Neural cell (in vitro differentiated cells): ENCODE data around the gene FAM151B.

DNA sequence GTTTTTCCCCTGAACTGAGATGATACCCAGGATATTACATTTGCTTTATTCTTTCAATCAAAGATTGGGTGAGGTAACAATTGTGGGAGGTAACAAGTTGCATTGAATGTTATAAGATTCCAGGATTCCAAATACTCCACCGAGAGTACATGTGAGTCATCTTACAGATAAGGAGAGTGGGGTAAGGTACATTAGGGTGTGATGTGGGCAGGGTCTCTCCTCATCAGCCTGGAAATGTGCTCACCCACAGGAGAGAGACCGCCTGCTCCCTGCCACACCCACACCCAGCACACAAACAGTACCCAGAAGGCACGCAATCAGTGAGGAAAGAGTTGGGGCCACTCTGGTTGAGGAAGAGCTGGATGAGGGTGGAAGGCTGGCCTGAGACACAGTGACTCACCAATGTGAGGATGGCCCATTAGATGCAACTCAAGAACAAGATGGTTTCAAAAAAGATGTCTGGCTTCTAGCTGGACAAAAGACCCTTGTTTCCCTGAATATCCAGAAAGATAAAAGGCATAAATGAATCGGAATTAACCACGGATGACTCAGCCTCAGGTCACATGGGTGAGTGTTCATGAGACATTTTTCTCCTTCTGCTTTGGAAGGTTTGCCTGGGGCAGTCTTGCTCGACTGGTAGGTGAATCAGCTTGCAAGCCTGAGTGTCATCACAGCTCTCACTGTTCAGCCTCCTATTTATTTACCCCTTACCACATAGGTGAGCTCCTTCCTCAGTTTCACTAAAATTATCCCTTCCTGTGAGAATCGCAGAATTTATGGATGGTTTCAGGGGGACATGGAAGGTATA, 51.1 kb upstream of the LHFPL2 start:
- RAMPAGE, long total RNA, result no peak

- RAMPAGE, long total RNA, result no peak
Measured at GRCh38 chr5:78778966-78779585, 130.5 kb upstream of the LHFPL2 start.

- RAMPAGE, long total RNA, result no peak
Measured at GRCh38 chr5:79056862-79057268, 12.6 kb downstream of the DMGDH start.

- RAMPAGE, long total RNA, result no peak
Measured at GRCh38 chr5:79091120-79091437, 20.5 kb upstream of the BHMT start.

DNA sequence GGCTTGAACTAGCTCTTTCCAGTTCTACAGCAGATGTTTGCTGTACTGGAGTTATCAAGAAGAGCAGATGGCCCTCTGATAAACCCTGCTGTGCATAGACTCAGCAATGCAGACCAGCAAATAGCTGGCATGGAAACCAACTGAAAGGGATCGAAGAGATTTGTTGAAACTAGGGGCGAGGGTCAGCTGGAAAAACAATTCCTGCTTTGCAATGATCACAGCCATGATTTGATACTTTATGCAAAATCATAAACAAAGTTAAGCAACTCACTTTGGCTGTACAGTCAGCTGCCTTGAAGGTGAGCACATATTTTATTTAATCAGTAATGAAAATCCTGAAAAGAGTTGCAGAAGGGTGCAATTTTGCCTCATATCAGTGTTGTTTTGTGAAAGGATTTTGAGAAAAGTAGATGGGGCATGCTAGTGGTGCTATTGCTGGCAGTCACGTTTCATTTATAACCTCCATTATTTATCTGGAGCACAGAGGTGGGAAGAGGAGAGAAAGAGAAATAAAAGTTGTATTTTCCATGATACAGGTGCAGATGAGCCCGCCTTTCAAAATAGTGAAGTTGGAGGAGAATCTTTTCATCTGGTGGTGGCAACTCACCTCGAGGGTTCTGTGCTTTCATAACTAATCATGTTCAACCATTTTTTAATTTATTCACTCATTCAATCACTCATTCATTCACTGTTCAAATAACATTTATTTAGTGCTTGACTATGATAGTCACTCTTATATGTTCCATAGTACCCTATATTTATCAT, 17.6 kb upstream of the BHMT start:
- RAMPAGE, long total RNA, result no peak

DNA sequence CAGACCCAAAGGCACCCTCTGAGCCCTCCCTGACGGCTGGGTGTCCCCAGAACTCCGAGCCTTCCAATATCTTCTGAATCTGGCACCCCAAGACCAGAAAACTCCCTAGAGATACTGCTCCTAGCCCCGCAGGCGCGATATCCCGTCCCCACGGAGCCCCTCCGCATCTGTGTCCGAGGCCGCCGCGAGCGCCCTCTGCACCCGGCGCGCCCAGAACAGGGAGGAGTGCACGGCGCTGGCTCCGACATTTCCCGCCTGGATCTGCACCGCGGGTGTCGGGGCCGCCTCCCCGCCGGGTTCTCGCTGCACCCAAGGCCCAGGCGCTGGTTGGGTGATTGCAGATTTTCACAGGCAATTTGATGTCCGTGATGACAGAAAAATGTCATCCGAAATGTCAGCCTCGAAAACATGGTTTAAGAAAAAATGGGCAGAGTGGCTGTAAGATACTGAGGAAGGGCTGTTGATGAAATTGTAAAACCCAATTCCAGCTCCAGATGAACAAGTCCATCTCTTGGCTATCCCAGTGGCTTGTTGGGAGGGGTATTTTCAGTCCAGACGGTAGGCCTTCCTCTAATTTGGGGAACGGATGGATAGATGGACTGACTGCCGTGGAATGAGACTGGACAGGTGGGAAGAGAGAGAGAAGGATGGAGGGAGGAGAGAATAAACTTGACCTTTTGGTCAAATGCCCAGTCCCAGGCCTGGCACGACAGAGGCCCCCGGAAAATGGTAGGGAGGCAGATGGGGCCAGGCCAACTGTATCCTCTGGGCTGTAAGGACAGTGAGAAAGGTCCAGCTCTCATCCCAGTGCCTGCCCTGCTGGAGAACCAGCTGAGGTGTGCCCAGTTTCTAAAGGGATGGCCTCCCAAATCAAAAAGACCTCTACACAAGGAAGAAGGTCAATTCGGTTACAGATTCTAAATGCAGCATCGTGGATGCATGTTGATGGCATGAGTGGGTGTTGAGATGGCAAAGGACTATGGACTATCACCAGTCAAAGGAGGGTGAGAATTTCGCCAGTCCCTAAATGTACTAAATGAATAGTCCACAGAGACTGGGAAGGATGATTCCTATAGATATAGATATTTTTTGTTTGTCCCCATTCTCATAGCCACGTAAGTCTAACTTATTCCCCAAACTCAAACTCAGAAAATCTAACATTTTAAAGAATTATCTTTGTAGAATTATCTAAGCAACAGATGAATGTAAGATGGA, 1.0 kb downstream of the BHMT start:
- RAMPAGE, long total RNA, result no peak

DNA sequence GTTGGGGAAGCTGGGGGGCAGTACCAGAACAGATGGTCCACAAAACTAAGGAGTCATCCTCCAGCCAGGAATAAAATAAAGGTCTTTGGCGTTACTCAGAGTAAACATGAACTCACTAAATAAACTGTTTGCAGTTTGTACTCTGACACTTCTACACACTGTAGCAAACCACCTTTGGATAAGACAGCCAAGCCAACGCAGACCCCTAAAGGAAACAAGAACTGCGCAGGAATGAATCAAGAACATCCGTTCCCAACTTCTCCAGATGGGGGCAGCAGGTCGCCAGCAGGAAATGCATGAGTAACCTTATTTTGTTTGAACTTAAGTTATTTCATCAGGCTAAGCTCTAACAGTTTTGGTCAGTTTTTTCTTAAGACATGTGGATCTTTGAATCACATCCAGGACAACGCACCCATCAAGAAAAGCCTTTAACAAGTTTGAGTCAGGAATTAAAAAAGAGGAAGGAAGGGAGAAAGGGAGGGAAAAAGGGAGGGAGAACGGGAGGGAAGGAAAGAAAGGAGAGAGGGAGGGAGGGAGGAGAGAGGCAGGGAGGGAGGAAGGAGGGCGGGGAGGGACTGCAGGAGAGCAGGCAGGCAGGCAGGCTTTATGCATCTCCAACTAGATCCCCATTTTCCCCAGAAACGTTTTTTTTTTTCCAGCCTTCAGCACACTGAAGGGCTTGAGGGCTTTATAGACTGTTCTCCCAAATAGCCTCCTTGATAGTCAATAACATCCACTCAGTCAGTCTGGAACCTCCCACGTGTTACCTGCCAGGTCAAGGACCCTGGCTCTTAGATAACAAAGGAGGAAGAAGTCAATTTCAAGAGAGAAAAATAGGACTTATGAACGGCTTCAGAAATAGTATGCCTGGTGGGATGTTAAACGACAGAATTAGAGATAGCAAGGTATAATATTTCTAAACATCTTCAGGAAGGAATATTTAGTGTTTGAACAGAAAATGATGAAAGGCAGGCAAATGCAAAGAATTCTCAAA, 22.2 kb downstream of the BHMT start:
- RAMPAGE, long total RNA, result no peak

DNA sequence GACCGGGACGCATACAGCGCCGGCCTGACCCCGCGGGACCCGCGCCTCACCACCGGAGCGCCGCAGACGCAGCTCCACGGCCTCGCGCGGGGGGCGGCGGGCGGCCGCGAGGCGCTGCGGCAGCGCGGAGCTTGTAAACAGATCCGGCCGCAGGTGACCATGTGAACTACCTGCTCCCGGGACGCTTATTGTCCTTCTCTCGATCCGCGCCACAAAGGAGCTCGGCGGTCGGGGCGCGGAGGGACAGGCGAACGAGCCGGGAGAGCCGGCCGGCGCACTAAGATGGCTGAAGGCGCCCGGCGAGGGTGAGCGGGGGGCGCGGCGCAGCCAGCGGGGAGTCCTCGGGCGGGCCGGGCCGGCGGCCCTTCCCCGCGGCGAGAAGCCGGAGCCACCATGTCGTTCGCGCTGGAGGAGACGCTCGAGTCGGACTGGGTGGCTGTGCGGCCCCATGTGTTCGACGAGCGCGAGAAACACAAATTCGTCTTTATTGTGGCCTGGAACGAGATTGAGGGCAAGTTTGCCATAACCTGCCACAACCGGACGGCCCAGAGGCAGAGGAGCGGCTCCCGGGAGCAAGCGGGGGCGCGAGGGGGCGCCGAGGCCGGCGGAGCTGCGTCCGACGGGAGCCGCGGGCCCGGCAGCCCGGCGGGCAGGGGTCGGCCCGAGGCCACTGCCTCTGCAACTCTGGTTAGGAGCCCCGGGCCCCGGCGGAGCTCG, 485 bp downstream of the JMY start:
- RAMPAGE, long total RNA, result no peak

DNA sequence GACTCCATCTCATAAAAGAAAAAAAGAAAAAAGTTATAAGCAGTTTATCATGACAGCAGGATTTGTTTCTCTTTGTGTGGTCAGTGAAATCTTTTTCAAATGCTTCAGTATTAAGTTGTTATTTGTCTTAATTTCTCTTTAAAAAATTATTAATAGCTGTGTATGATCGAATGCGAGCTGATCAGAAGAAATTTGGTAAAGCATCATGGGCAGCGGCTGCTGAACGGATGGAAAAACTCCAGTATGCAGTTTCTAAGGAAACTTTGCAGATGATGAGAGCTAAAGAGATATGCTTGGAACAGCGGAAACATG, 55.0 kb downstream of the JMY start:
- RAMPAGE, long total RNA, result no peak

- RAMPAGE, long total RNA, result no peak
Measured at GRCh38 chr5:79481647-79482107, 32.3 kb downstream of the HOMER1 start.

- RAMPAGE, long total RNA, result no peak
Measured at GRCh38 chr5:79622477-79623455, 10.5 kb downstream of the TENT2 start.

DNA sequence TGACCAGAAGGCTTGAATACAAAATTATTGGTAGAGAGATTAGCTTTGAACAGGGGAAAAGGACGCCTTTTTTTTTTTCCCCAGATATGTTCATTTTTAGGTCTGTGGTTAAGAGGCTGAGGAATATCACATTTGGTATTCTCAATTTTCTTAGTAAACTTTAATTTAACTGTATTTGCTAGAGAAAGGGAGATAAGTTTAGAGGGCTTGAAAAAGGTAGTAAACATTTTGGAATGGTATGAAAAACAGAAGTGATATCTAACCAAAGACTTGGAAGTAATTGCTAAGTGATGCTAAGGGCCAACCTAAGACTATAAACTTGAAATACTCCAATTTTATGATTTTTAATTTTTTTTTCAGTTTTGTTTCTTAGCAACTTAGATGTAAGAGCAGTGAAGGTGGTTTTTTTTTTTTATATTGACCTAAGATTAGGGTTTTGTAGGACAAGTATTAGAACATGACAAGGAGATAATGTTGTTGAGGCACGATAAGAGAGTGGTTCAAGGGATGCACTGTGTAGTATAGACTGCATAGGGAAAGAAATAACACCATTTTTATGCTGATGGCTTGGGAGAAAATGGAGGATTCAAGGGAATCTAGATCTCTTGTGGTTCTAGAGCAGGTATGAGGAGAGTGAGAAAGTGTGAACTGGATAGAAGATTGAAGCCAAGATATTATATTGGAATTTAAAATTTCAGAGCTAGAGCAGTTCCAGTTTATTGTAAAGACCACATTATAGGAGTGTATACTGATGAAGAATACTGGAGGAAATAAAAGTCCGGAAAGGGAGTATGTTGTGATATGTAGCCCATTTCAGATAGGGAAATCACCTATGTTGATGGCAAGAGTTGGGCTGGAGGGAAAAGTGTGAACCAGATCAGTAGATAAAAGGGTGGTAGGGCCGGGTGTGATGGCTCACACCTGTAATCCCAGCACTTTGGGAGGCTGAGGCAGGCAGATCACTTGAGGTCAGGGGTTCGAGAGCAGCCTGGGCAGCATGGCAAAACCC, 27.1 kb downstream of the TENT2 start:
- RAMPAGE, long total RNA, result no peak

DNA sequence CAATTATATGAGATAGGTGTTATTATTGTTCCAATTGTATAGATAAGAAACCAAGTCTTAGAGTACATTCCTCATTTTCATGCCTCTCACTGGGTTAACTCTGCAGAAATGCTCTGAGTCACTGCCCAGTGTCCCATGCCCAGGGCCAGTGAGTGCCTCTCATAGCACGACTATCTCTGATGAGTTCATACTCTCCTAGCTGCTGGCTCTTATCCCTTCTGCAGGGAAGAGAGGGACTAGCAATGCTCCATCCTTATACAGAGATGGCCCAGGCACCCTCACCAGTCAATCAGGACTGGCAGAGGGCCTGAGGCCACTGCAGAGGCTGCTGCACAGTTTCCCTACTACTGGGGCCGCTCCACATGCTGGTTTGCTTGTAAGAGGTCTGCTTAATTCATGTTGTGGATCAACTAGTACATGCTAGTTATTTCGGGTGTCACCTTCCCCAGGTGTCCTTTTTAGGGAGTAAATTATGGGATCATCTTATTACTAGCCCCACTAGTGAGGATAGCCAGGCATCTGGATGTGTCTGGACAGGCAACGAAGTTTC, 54.7 kb downstream of the CMYA5 start:
- RAMPAGE, long total RNA, result no peak

GRCh38 chr5:80083430-80083857, 48.3 kb downstream of the THBS4 start:
- RAMPAGE, long total RNA, result no peak

- RAMPAGE, long total RNA, result no peak
Measured at GRCh38 chr5:80109979-80110488, 74.9 kb downstream of the THBS4 start.

DNA sequence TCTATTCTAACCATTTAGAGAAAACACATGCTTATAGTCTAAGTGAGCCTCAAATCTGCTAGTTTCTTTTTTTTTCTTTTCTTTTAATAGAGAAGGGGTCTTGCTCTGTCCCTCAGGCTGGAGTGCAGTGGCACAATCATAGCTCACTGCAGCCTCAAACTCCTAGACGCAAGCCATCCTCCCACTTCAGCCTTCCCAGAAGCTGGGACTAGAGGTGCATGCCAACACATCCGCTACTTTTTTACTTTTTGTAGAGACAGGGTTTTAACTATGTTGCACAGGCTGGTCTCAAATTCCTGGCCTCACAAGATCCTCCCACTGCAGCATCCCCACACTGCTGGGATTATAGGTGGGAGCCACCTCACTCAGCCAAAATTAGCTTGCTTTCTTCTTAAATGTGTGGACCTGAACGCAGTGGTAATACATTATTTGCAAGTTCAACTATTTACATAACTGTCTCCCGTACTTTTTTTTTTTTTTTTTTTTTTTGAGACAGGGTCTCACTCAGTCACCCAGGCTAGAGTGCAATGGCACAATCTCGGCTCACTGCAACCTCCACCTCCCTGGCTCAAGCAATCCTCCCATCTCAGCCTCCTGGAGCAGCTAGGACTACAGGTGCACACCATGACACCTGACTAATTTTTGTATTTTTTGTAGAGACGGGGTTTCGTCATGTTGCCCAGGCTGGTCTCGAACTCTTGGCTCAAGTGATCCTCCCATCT, 66.0 kb downstream of the SERINC5 start:
- RAMPAGE, long total RNA, result no peak

GRCh38 chr5:80428507-80428983, 20.7 kb downstream of the ZFYVE16 start:
- RAMPAGE, long total RNA, result no peak

DNA sequence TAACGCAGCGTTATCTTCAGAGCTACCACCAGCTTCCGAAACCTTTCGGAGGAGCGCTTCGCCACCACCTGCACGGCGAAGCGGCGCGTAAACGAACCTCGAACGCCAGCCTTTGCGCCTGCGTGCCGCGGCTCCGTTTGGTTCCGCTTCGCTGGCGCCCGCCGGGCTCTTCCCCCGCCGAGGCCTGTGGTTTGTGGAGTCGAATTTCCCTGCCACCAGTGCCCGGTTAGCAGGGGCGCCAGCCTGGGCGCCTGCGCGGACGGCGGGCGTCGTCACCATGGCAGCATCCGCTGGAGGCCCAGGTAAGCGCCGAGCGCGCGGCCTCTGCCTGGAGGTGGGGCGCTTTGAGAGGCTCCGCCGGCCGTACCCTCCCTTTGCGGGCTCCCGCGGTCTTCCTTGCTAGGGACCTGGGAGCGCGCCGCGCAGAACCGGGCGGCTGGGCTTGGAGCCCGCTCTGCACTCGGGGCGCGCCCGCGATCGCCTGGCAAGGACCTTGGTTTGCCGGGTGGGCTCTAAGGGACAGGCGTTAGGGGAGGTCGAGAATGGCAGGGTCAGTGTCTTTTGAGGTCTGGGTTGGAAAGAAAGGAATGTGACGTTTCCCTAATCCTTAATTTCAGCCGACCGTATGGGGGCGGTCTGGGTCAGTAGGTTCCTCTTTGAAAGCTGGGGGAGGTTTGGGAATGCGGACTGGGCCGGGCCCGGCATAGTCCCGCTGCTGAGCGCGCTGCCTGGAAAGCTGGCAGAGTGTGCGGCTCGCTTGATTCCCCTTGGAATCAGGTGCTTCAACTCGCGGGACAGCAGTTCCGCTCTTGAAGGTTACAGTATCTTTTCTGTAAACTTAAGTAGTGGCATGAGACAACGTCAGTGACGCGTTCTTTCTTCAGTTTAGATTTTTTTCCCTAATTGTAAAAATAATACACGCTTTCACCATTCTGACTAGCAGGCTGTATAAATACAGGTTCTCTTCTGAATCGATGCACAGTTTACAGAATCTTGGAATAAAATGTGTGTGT, at the start of gene FAM151B:
Gene FAM151B, plus strand, starts transcription at position 254 of the 1,013 bp plus-strand sequence.
- RAMPAGE, long total RNA, result start-site peak on the minus strand centred at position 108 of the sequence, 40 bp wide, 16 and 24 reads in 2 replicates; start-site peak on the plus strand centred at position 188 of the sequence, 185 bp wide, 114 and 137 reads in 2 replicates; start-site peak on the minus strand centred at position 230 of the sequence, 33 bp wide, 48 and 103 reads in 2 replicates

DNA sequence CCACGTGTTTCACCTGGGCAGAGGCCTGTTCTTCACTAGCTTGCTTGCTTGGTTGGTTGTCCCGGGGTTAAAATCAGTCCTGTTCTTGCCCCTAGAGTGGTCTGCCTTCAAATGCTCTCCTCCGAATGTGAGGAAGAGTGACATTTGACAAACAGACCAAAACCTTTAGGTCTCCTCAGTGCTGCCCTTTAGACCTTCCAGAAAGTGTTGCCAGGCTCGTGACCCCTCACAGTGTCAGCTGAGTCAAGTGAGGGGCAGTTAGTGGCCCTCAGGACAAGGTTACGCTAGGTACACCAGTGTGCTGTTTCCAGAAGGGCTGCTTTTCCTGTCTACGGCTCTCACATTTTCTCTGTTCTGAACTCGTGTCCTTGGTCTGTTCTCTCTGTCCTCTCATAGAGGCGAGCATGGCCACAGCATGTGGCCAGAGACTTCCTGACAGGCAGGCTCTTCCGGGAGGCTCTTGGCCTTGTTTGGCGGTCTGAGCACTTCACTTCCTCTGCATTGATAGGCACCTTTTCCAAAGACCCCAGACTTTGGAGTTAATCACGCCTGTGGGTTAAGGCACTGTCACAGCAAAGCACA, 1.0 kb downstream of the CKMT2 start:
- RAMPAGE, long total RNA, result no peak

DNA sequence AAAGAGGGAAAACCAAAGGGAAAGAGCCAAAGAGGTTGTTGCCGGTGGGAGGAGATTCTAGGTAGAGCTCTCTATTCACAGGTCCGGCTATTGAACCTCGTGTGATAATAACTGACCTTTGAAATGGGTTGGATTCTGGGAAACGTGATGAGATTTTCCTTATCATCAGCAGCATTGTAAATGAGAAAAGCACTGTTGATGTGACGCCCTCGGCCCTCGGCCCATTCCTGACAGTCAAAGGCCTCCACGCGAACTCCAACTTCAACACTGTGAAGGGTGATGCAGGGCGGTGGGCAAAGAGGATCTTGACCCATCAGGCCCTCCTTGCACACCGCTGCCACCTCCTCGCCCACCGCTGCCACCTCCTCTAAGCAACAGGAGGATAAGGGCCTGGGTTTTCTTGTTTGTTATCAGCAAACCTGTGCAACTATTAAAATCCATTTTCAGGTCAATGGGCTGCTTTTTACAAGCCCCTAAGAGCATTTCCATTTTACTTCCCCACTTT, 43.4 kb downstream of the ZCCHC9 start:
- RAMPAGE, long total RNA, result no peak